Measurements from ENCODE around the genes RAPGEF3 and C12orf54.

GRCh38 chr12:46983215-46983755 lies 96.1 kb upstream of the PCED1B start:
- PRO-cap, result no peak

GRCh38 chr12:47081124-47081644 lies 1.4 kb upstream of the AMIGO2 start:
- PRO-cap, result no peak

- PRO-cap, result bidirectional peak, plus-strand start at chr12:47085984, minus-strand start at chr12:47085878; unidirectional peak, minus-strand start at chr12:47085909; unidirectional peak, plus-strand start at chr12:47086222
Observed at GRCh38 chr12:47085677-47086491, 6.1 kb upstream of the AMIGO2 start.

DNA sequence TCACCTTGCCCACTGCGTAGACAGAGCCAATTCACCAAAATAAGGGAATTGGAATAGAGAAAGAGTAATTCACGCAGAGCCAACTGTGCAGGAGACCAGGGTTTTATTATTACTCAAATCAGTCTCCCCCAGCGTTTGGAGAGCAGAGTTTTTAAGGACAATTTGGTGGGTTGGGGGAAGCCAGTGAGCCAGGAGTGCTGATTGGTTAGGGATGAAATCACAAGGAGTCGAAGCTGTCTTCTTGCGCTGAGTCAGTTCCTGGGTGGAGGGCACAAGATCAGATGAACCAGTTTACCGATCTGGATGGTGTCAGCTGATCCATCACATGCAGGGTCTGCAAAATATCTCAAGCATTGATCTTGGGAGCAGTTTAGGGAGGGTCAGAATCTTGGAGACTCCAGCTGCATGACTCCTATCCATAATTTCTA lies 126.1 kb upstream of the AMIGO2 start:
- PRO-cap, result unidirectional peak, plus-strand start at position 249 of the sequence

- PRO-cap, result no peak
Observed at GRCh38 chr12:47757115-47757815, 1.4 kb downstream of the RAPGEF3 start.

DNA sequence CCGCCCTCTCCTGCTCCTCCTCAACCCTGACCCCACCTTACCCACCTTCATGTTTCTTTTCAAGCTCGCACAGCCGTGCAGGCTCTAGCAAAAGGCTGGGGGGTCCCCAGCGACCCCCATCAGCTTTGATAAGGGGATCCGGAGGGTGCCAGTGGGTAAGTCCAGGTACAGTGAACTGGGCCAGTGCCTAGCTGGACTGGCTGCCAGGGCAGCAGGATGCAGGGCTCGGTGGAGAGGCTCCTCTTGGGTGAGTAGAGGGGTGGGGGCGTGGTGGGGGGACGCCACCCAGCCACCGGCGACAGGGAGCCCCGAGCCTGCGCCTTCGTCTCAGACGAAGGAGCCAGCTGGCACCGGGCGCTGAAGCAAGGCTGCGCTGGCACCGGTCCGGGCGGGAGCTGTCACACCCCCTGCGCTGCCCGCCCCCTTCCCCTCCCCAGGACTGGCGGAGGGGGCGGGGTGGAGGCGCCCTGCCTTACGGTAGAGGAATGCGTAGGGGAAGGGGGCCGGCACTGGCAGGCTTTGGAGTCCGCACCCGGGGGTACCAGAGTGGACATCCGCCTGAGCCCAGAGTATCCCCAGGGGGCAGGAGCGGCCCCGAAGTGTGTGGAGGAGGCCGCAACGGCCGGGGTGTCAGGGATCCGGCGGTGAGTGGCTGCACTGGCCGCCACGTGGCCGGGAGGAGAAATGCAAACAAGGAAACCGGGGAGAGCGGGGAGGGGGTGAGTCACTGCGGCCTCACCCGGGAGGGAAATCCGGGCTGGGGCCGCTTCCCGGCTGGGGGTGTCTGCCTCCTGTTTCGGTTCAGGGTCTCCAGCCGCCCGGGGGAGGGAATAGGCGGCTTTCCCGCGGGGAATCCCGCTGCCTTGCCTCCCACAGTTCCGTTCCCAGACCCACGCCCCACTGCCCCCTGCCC lies at the start of gene RAPGEF3:
Gene RAPGEF3 (minus strand): TSS at position 375 of the 913 bp plus-strand sequence.
- PRO-cap, result bidirectional peak, plus-strand start at position 708 of the sequence, minus-strand start at position 659 of the sequence

- PRO-cap, result bidirectional peak, plus-strand start at chr12:47768762, minus-strand start at chr12:47768636
Observed at GRCh38 chr12:47768344-47768961, 4.6 kb upstream of the SLC48A1 start.

- PRO-cap, result no peak
Observed at GRCh38 chr12:47818145-47818485, 1.6 kb downstream of the HDAC7 start.

DNA sequence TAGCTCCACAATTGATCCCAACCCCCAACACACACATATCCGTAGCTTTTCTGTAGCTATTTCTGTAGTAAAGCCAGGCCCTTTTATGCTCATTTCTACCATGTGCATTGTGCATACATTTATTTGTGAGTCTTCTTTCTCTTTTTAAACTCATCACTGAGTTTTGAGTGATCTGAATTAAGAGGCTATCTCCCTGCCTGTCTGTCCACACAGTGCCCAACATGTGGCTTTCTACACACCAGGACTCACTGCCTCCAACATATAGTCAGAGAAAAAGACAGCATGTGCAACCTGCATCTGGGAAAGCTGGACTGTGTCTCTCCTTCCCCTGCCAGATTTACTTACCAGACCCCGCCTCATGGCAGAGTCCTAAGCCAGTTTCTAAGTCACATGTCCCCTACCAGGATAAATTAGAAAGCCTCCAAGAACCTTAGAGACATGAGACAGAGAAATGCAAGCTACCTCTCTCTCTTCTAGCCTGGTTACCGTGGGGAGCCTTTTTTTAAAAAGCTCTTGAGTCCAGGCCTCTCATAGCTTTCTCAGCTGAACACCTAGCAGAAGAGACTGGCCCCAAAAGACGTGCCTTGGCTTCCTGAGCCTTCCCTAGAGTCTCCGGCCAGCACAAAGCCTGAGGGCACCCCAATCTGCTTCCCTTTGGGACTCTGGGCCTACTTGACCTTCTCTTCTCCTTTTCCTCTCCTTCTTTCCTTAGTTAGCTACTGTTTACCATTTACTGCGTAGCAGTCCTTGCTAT lies 2.7 kb upstream of the HDAC7 start:
- PRO-cap, result no peak

DNA sequence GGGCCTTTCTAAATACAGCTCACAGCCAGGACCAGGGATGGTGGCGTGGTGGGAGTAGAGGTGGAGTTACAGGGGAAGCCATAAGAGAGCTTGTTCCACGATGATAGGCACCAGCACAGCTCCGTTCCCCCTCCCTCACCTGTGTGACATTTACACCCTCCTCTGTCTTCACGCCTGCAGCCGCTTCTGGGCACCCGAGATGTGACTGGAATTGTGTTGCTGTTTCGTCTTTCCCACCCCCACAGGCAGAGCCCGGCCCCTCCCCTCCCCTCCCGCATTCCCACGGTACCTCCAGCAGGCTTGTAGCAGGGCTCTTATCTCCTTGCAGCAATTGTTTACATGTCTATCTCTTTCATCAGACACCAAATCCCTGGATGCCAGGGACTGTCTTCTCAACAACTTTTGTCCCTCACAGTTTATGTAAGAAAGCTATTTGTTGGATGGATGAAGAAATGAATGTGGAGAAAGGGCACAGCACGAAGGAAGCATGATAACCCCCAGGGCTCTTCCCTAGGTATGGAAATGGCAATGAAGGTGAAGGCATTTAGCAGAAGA lies 31.0 kb upstream of the HDAC7 start:
- PRO-cap, result no peak

DNA sequence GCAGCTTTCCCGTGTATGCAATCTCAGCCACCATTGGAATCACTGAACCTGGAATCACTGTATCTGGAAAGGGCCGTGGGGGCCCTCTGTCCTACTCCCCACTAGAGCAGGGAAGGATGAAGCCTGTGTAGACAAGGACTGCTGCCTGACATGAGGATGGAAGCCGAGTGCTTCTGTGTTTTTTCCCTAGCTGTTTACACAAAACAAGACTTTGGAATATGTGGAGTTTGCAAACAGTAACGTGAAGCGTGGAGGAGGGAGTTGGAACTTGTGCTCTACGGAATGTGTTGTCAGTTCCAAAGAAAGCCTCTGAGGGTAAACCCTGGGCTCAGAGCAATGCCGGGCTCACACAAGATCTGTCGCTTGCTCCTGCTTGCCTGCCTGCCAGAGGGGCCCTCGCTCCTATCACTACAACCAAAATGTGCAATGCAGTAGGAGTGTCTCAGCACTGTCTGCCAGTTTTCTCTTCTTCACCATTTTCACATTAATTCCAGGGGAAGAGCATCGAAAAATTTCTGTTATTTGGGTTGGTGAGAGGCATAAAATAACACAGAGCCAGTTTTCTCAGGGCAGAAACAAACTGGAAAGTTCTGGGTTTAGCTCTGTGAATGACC lies 32.5 kb upstream of the HDAC7 start:
- PRO-cap, result no peak

- PRO-cap, result no peak
Observed at GRCh38 chr12:47868578-47869132, 36.1 kb downstream of the VDR start.

DNA sequence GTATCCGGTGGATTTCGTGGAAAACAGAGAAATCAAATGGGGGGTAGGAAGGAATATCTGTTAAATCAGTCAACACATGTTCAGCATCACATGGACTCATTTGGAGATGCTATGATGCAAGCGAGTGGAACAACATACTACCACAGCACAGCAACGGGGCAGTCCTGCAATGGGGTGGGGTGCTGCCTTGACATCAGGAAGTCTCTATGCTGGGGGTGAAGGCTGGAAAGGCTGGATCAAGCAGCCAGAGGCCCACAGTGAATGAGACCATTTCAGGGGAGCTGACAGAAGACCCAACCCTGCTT lies 22.9 kb downstream of the VDR start:
- PRO-cap, result no peak

GRCh38 chr12:47908197-47908647 lies 3.4 kb upstream of the VDR start:
- PRO-cap, result no peak

GRCh38 chr12:47943523-47944075 lies 19.8 kb upstream of the TMEM106C start:
- PRO-cap, result no peak

GRCh38 chr12:48286251-48286840 lies 42.4 kb upstream of the H1-7 start:
- PRO-cap, result no peak

DNA sequence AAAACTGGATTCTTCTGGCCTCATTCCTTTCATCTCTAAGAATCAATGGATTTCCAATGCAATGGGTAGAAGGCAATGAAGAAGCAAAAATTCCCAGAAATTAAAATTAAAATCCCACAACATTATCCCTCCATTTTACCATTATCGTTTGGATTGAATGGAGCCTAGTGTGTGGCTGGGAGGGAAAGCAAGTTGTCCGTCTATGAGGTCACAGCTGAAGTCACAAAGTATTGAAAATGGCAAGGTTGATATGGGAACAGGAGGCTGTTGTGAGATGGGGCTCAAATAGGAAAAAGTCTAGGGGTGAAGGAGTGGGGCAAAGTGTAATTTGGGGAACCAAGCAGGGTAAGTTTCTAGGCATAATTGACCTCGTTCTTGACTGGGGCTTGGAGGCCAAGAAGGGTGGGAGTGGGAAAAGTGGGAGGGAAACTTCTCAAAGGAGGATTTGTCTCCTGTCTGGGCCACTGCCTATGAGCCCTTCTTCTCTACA lies at the start of gene C12orf54:
Gene C12orf54 (plus strand): TSS at position 267 of the 490 bp plus-strand sequence.
- PRO-cap, result no peak

GRCh38 chr12:48652460-48653081 lies 29.5 kb downstream of the KANSL2 start:
- PRO-cap, result no peak

DNA sequence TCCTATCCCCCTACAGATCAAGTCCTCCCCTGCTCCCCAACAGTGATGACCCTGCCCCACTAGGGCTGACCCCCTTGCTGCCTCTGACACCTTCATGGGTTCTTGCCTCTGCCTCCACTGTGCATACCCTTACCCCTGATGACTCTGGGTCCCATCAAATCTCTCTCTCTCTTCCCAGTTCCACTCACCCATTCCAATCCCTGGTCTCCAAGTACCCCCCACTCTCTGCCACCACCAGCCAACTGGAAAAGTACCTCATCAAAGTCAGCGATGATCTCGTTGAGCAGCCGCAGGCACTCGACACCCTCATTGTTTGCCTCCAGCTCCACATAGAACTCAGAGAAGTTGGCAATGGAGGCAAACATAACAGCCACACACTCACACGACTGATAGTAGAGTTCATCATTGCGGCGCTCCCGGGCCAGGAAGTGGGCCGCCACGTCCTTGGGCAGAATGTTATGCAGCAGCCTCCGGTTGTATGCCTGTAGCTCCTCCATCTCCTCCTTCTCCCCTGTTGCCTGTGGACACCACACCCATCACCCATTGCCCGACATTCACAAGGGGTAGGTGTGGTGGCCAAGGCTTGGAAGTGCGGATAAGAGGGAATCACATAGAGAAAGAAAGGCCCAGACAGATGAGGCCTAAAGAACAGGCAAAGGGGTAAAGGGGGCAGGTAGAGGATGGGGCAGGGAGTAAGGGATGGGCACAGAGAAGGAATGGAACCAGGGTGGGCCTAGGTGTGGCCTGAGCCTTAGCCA lies 17.3 kb downstream of the ADCY6 start:
- PRO-cap, result no peak

- PRO-cap, result no peak
Observed at GRCh38 chr12:48814613-48815077, 3.7 kb upstream of the CACNB3 start.